Helper T cell (primary cell): ENCODE data around the gene OXT.

DNA sequence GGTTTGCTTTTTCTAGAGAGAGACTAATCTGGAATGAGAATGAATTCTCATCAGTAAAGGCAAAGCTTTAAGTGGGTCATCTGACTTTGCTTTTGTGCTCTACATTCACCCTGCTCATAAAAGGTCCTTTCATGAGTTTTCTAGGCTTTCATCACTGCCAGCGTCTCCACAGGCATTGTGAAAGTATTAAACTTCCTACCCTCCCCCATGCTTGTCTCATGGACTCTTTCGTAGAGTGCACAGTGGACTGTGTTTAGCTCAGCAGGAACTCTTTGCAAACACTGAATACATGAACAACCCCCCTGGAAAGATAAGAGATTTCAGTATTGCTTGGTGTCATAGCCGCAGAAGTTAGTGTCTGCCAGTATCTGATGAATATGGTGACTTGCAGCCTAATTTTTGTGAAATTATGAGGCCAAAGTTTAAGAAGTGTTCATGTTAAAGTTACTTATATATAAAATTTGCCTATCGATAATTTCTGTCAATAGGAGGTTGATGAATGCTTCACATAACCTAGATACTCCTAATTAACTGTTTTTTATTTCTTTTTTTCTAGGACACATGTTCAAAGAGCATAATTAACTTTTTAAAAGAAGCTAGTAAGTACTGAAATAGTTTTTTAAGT lies 74.3 kb downstream of the PTPRA start:
- PRO-cap, 2 experiments: no peak in any of the 2 experiments

- PRO-cap, 2 experiments: no peak in any of the 2 experiments
Observed at GRCh38 chr20:2996847-2997457, 46.5 kb upstream of the GNRH2 start.

DNA sequence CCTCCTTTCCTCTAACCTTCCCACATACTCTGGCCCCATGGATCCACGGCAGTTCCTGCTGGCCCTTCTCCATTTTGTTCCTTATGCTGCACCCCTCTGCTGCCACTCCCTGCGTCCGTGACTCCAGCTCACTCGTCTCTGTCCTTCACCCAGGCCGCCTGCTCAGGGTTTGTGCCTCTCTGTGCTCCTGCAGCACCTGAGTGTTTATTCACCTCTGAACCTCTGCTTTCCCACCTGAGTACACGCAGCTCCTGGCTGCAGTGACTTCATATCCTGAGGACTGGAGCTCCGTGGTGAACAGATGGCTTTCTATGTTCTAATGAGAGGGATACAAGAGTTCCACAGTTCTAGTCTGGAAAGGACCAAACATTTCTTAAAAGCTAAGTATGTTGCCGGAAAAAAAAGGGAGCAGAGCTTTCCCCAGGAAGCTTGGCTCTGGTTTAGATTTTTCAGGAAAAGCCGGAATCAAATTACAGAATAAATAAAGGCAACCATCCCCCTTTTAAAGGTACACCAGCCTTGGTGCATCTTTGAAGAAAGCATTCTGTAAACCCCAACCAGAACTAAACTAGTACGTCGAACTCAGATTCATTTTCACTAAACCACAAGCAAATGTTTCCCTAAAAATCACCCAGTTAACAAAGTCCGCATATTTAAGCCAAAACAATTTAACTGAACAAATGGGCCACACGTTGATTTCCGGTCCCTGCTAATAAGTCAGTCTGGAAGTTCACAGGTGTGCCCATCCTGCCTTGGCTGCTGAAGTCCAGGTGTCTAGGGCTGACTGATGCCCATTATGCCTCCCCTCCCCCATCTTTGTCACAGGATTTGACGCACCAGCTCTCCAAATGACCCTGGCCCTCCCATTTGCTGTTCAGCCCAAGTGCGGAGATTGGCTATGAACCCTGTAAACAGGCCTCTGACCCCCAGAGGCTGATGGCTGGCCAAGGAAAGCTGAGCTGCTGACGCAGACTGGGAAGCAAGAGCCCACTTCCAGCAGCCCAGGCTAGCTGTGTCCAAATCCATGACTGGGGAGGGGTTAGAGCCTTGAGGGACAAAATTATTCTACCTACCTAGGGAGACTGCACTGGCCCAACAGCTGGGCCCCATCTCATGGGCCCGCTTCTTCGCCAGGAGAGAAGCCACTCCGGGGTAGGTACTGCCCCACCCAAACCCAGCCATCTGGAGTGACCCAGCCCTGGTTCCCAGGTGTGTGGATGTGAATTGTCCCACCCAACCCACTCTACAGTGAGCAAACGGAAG lies 1.1 kb upstream of the GNRH2 start:
- PRO-cap, 2 experiments: no peak in any of the 2 experiments

DNA sequence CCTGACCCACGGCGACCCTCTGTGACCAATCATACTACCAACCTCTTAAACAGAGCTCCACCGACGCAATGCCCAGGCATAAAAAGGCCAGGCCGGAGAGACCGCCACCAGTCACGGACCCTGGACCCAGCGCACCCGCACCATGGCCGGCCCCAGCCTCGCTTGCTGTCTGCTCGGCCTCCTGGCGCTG lies at the start of gene OXT:
TSS of gene OXT (plus strand) at position 107 of the 190 bp plus-strand sequence.
- PRO-cap, 2 experiments: no peak in any of the 2 experiments

- PRO-cap, 2 experiments: peak in 2 of 2 experiments; most common plus-strand start chr20:3173261 (in 1); most common minus-strand start chr20:3173103 (in 2)
Observed at GRCh38 chr20:3172988-3173317, 396 bp downstream of the LZTS3 start.

DNA sequence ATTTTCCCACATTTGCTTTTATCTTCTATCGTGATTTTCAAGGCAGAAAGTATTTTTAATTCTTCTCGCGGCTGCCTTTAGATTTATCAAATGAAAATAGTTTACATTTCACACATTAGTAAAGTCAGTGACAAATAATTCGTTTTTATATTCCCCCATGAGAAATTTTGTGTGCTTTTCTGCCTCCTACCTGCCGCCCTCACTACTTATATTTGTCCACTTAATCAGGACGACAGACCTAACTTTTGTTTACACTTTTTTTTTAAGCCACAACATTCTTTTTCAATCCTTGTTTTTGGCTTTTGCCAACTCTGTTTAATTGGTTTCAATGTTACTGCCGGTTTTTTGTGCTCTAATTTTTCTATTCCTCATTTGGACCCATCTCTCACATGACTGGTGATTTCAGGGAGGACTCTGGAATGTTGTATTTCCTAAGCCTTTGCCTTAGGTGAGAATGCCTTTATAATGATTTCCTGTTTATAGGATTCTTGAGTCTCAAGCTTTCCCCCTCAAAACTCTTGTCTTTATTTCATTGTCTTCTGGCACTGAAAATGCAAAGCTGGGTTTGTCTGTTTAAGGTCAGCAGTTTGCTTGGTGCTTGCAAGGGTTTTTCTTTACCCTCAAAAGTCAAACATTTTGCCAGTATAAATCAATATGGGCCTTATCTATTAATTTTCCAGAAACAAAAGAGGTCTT lies 1.4 kb upstream of the LZTS3 start:
- PRO-cap, 2 experiments: no peak in any of the 2 experiments

- PRO-cap, 2 experiments: no peak in any of the 2 experiments
Observed at GRCh38 chr20:3212514-3212966, 3.2 kb downstream of the ITPA start.

DNA sequence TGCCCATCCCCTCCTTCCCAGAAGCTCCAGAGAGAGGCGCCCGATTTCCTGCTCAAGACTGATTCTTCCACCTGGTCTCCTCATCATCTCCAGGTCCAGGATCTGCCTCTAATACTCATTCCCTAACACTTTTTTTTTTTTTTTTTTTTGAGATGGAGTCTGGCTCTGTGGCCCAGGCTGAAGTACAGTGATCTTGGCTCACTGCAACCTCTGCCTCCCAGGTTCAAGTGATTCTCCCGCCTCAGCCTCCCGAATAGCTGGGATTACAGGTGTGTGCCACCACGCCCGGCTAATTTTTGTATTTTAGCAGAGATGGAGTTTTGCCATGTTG lies 24.4 kb downstream of the DNAAF9 start:
- PRO-cap, 2 experiments: no peak in any of the 2 experiments

GRCh38 chr20:3413265-3413464 lies 5.7 kb upstream of the DNAAF9 start:
- PRO-cap, 2 experiments: no peak in any of the 2 experiments

GRCh38 chr20:3541842-3542286 lies 71.0 kb downstream of the ATRN start:
- PRO-cap, 2 experiments: no peak in any of the 2 experiments

GRCh38 chr20:3613939-3614608 lies 49.1 kb downstream of the GFRA4 start:
- PRO-cap, 2 experiments: no peak in any of the 2 experiments

GRCh38 chr20:3727719-3728144 lies 4.8 kb upstream of the HSPA12B start:
- PRO-cap, 2 experiments: no peak in any of the 2 experiments

DNA sequence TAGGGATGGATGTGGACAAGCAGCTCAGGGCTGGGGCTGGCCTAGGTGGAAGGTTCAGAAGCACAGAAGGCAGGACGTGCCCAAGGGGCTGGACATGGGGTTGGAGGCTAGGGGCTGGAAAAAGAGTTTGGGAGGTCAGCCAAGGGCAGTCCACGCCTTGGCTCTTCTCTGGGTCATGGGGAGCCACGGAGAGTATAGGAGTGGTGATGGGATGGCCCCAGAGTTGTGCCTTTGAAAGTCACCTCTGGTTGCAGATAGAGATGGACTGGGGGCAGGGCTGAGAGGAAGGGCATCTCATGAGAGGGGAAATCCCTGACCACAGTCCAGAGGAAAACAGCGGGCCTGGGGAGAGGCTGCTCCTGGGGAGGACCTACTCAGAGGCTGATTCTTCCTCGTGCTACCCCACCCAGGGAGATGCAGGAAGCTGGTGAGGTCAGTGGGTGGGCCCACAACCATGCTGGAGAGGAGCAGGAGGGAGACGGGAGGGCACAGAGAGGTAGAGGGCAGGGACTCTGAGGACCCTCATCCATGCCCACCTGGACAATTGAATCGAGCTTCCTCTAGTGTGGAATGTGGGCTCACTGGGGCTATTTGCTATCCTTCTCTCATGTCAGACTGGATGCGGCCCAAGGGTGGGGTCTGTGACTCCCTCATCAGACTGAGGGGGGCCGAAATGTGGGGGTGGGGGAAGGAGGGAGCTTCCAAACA lies 2.4 kb upstream of the HSPA12B start:
- PRO-cap, 2 experiments: no peak in any of the 2 experiments

DNA sequence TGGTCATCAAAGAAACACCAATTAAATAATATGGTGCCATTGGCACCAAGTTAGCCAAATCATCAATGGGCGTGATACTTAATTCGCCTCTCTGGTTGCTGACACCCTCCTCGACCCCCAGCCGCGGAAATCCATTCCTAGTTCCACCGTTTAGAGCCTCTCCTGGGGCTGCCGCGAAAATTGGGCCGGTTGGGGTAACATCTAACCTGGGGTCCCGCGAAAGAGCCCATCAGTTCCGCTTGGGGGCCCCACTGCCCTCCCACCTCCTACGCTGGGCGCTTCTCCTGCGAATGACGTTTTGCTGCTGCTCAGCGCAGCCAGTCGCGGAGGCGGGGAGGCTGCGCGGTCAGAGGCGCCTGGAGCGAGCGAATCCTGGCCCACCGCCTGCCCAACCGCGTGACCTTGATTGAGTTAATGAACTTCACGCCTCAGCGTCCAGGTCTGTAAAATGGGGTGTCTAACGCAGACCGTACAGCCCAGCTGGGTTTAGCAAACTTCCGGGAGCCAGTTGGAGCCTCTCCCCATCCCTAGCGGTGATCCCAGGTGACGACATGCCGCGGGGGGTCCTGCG lies 584 bp upstream of the CDC25B start:
- PRO-cap, 2 experiments: peak in 2 of 2 experiments; most common plus-strand start position 320 of the sequence (in 1); most common minus-strand start position 280 of the sequence (in 2)

DNA sequence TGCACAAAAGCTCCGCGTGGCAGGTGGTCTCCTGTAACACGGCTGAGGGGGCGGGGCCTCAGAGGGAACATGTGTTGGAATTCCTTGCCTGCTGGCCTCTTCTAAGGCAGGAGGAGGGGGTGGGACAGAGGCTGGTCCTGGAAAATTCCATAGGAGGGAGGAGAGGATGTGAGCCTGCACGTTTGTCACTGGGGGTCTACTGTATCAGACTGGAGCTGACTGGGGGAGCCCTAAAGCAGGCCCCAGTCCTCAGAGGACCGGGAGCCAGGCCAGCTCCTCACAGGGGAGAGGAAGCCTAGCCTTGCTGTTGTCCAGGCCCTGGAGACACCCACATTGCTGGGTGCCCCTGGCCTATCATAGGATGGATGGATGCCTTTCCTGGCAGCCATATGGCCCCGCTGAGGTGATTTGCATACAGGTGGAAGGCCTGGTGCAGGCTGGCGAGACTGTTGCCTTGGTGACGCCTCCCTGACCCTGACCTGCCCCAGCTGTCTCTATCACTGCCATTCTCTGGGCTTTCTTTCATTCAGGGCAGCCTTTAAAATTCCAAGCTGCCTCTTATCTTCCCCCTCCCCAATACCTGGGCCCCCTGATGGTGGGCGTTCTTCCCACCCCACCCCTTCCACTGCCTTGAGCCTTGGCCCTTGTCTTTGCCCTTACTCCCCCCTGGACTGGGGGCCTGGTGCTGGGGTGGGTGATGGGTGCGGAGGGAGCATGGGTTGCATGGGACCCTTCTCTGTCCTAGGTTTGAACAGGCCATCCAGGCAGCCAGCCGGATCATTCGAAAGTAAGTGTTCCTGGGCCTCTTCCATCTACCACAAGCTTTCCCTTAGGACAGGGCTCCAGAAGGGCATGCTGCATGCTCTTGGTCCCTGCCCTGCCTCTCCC lies 3.7 kb downstream of the CDC25B start:
- PRO-cap, 2 experiments: no peak in any of the 2 experiments

DNA sequence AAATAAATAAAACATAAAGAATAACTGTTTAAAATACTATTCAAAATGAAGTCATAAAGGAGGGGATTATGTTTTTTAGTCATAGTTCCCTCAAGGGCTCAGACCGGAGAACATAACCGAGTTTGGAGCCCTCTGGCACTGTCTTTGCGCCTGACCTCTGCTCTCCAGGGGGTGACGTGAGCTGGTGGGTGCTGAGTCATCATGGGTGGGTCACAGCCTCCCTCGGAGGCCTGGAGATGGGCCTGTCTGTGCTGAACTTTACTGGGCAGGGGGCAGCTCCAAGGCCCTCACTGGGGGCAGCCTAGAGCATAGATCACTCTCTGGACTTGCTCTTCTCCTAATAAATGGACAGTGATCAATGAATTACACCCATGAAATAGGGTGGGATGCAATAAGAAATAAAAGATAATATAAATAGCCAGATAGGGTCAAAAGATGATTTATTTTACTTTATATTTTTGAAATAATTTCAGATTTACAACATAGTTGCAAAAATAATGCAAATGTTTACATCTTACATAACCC lies 3.1 kb upstream of the MAVS start:
- PRO-cap, 2 experiments: no peak in any of the 2 experiments

DNA sequence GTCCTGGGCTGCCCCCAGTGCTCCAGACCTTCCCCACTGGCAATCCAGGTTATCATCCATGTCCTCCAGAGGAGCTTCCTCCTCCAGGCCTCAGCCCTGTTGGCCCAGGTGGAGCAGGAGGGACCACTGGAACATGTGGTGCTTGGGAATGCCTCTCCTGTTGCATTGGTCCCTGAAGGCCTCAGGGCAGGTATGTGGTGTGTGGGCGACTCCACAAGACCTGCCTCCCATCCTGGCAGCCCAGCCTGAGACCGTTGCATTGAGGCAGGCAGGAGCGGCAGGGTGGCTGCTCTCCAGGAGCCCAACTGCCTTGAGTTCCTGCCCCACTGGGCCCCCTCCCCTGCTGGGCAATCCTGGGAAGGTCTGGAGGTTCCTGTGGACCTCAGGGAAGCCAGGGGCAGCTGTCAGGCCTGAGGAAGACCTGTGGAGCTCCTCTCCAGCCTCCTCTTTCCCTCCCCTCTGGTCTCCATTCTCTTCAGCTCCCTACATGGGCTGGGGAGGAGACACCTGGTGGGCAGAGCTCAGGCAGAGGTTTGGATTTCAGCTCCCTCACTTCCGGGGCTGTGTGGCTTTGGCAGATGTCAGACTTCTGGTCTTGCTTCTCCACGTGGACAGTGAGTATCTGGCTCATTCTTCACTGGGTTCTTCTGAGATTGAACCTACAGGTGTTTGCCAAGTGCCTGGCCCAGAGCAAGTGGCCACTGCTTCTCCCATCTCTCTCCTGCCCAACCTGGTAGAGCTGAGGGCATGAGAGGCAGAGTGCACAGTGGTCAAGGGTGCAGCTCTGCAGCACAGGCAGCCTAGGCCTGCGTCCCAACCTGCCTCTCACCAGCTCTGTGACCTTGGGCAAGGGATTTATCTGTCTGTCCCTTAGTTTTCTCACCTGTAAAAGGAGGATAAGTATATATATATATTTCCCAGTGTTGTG lies 20.0 kb downstream of the MAVS start:
- PRO-cap, 2 experiments: no peak in any of the 2 experiments

DNA sequence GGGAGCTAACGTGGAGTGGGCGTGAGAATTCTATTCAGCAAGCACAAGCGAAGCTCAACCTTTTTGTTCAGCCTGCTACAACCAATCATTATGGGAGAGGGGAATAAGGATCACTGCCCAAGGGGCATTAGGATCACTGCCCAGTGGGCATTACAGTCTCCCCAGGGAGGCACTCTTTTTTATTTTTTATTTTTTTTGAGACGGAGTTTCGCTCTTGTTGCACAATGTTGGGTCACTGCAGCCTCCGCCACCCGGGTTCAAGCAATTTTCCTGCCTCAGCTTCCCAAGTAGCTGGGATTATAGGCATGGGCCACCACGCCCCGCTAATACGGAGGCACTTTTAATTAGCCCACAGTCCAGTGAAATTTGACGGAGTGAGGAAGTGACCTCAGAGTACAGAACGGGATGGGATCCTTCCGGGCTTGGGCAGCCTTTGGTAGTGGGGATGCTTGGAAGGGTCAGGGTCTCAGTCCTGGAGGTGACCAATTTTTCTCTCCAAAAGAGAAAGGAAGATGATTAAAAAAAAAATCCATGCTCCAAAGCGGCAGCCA lies 1.1 kb upstream of the PANK2 start:
- PRO-cap, 2 experiments: no peak in any of the 2 experiments

GRCh38 chr20:3935244-3935862 lies 46.2 kb downstream of the PANK2 start:
- PRO-cap, 2 experiments: no peak in any of the 2 experiments

DNA sequence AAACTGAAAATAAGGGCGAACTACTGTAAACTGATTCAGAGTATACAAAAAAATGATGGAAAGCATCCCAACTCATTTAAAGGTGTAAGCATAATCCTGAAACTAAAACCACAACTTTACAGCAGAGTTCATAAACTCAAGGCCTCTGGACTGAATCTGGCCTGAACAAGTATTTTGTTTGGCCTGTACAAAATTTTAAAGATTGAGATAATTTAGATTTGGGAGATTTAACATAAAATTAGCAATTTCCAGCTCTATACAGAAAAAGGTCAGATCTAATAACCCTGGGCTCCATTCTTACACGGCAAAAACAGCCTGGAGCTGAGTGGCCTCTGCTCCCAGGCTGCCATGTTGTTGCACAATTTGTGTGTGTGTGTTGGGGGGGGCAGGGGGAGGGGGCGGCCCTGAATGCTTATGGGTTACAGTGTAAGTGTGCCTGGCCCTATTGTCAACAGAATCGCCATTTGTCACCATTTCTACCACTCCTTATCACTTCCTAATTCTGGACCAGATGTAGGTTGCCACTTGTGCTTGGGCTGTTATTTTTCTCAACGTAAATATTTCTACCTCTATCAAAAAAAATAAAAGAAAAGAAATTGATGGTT lies 34.7 kb downstream of the RNF24 start:
- PRO-cap, 2 experiments: peak in 1 of 2 experiments; most common plus-strand start position 445 of the sequence (in 1); most common minus-strand start position 350 of the sequence (in 1)